ENCODE results near the genes PDSS1 and LYZL1.

GRCh38 chr10:26697057-26698165 lies at the start of gene PDSS1:
PDSS1 (plus strand) TSS chr10:26697701.
- RRBS: 1% methylated on average over 61 of the region's 115 CpGs

DNA sequence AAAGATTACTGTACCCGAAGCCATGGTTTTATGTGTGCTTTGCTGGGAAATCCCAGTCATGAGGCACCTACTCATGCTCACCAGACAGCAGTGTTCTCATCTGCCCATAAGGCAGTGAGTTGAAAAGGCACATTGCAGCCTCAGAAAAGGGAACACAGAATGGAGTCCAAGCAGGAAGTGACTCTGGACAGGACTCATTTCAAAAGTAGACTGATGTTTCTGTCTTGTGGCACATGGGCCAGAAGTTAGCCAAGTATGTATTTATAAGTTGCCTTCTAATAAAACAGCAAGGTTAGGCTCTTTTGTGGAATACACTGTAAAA lies 40.2 kb downstream of the PDSS1 start:
- RRBS: no CpG with 5 or more reads among the region's 1 CpG

GRCh38 chr10:26946285-26946757 lies 85.6 kb upstream of the ABI1 start:
- RRBS: no CpG with 5 or more reads among the region's 23 CpGs

DNA sequence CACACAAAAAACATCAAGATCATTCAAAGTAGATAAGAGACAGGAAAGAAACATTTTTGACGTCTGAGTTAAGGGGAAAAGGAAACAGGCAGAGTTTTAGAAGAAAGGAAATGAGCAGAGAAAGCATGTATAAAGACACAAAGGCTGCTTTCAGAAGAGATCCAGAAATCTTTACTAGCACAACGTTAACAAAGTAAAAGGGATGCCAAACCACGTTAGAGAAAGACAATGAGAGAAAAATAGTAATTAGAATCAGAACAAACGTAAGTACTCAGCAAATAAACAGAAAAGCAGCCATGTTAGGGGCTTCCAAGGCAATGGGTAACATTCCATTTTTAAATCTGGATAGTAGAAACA lies 76.8 kb downstream of the ANKRD26 start:
- RRBS: no CpG with 5 or more reads among the region's 4 CpGs

- RRBS: no CpG with 5 or more reads among the region's 1 CpG
Observed at GRCh38 chr10:27039833-27040323, 60.4 kb downstream of the ANKRD26 start.

- RRBS: no CpG with 5 or more reads among the region's 15 CpGs
Observed at GRCh38 chr10:27100887-27101443, 671 bp upstream of the ANKRD26 start.

DNA sequence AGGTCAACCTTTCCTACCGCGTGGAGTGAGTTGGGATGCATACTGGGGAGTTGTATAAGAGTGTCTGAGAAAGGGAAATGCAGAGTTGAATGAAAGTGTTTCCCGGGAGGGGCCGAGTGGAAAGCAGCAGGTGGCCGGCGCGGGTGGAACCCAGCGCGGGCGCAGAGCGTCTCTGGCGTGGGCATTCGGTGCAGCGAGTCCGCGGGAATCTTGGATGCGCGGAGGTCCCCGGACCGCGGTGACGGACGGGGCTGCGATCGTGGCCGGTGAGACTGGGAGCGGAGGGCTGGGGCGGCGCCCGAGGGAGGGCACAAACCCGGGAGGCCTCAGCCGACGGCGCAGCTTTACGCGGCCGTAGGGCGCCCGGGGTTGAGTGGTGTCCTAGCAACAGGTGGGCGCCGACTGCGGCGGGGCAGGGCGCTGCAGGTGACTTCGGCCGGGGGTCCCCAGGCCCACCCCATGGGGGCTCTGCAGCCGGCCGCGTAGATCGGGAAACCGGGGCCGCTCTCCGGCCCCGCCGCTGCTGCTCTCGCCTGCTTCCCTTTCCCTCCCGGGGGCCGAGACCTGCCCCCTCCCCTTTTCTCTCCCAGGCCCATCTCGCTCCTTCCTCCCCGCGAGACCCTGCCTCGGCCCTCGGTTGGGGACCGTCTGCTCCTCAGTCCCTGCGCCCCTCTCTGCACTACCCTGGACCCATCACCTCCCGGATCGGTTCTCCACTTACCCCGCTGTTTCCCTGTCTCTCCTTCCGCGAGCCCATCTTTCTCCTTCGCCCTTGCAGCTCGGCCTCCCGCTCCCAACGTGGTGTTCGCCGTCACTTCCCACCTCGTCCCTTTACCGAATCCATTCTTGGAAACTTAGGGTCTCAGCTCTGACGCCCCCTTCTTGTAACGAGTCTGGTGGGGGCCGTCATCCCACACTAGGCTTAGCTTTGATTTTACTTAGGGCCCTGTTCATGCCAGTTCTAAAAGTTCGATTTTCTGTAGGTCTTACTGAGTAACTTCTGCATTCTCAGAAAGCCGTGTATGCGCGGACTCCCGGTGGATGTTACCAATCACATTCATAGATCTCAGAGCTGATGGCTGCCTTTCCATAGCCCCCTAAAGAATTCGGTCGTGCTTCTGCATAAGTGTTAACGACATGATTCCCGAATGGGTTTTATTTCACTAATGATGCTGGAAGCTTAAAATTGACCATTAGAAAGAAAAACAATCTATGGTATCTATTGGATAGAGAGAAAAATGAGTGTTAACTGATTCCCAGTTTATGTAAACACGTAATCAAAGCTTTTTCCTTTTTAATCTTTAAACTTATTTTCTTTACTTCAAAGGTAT lies 18.5 kb upstream of the ACBD5 start:
- RRBS: 2% methylated on average over 37 of the region's 91 CpGs

DNA sequence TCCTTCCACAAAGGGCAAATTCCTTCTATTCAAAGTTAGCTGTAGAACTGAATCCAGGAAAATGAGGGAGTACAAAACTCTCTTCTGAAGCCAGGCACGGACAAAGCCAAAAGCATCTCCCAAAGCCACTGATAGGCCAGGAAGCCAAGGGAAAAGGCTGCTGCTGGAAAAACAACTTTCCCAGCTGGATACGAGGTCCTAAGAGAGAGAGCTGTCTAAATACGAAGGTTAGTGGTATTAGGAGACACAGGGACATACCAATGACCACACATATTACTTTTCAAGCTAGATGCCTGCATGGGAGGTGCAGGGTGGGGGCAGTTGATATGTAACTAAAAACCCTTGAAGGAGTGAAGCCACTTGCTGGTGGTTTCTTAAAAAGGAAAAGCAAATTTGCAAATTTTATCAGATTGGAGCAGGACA lies 43.5 kb downstream of the MKX start:
- RRBS: no CpG with 5 or more reads among the region's 3 CpGs

GRCh38 chr10:27713904-27714409 lies 31.7 kb downstream of the MKX start:
- RRBS: no CpG with 5 or more reads among the region's 3 CpGs

GRCh38 chr10:27746563-27746893 lies 909 bp upstream of the MKX start:
- RRBS: no CpG with 5 or more reads among the region's 13 CpGs

GRCh38 chr10:28331071-28331483 lies 28.2 kb upstream of the MPP7 start:
- RRBS: no CpG with 5 or more reads among the region's 1 CpG

DNA sequence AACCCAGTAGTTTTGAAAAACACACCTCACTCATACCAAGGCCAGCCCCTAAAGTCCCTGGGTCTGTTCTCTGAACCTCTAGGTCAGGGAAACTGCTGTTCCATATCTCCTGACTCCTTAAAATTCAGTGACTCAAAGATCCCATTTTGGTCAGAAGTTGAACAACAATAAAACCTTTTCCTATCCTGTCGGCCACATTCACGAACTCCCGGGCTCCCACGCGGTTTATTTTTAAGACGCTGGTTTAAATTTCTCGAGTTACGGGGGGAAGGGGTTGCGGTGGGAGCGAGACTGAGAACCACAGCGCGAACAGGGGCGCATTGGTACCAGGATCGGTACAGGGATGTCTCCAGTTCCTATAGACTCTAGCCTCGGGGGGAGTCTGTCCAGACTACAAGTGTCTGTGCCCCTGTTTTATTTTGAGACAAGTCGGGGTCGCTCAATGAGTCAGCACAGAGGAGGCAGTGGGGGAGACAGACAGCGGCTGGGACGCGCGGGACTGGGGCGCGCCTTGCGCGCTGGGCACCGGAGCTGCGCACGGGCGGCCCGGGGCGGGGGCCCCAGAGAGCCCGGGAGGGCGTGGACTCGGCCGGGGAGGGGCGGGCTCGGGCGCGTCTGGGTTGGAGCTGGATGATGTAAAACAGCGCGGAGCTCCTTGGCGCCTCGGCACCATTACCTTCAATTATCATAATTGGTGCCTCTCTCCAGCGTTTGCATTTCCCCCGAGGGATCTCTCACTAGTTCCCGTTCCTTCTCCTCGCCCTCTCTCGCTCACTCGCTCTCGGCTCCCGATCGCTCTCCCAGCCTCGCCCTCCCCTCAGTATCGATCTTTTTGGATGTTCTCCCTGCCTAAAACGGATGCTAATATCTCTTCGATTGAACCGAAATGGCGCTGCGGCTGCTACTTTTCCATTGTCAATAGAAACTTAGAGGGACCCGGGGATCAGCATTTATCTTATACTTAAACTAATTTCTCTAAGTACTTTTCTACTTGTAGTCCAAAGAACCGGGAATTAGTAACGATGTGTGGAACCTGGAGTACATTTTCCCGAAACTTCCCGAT lies 8.7 kb upstream of the BAMBI start:
- RRBS: 4% methylated on average over 1 of the region's 64 CpGs

DNA sequence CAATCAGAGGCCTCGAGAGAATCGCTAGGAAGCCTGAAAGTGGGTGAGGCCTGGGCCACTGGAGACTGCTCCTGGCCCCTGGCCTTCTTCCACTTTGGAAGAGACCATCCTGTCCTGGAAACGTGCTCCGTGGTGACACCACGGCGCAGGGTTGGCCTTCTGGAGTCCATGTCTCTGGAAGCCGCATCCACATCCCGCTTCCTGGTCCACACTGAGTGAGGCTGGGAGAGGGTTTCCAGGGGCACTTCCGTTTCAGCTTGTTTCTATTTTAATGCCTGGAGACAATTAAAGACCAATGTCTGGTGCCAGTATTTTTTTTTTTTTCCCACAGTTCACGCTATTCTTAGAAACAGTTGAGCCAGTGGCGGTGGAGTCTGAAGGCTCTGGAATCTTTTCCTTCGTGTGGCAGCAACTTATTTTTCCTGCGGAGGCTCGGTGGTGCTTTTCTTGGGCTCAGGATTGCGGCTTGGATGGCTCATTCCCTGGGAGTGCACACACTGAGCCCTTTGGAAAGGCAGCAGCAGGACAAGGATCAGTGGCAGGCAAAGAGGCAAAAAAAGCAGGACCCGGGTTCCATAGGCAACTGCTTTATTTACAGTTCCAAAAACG lies 202.6 kb downstream of the BAMBI start:
- RRBS: no CpG with 5 or more reads among the region's 17 CpGs

- RRBS: no CpG with 5 or more reads among the region's 6 CpGs
Observed at GRCh38 chr10:29288930-29289253, at the start of gene LYZL1. LYZL1 (plus strand) TSS chr10:29289070.

- RRBS: no CpG with 5 or more reads among the region's 21 CpGs
Observed at GRCh38 chr10:29561494-29562454, 73.0 kb downstream of the SVIL start.

DNA sequence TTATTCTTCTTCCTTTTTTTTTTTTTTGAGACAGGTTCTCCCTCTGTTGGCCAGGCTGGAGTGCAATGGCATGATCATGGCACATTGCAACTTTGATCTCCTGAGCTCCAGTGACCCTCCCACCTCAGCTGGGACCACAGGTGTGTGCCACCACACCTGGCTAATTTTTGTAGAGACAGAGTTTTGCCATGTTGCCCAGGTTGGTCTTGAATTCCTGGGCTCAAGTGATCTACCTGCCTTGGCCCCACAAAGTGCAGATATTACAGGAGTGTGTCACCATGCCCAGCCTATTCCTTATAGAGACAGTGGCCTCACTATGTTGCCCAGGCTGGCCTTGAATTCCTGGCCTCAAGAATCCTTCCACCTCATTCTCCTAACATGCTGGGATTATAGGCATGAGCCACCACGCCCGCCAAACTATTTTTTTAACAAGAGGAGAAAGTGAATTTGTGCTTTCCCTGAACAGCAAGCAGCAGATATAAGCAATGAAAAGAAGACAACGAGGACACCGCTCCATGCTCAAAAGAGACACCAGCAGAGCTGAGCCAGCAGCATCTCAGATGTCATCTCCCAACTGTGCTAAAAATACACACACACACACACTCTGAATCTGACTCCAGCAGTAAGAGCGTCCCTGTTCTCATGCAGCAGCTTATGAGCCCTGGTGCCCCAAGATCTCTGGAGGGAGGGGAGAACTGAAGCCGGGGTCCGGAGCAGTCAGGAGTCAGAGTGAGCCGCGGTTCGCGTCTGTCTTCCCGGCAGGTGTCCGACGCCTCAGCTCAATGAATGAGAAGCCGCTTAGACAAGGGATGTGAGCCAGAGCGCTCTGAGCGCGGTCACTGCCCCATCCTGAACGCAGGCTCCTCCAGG lies 49.5 kb downstream of the SVIL start:
- RRBS: 97% methylated on average over 6 of the region's 19 CpGs

- RRBS: no CpG with 5 or more reads among the region's 16 CpGs
Observed at GRCh38 chr10:29622380-29623123, 12.2 kb downstream of the SVIL start.

GRCh38 chr10:29636093-29636728 lies 1.4 kb upstream of the SVIL start:
- RRBS: no CpG with 5 or more reads among the region's 2 CpGs

- RRBS: no CpG with 5 or more reads among the region's 10 CpGs
Observed at GRCh38 chr10:29651278-29652257, 16.8 kb upstream of the SVIL start.